Fibroblast of the aortic adventitia (primary cell): ENCODE data around the genes COL27A1, TEX53, TNC and ASTN2.

GRCh38 chr9:113614722-113615444, 151.4 kb downstream of the RGS3 start:
- CAGE, long polyA plus RNA, result no peak

DNA sequence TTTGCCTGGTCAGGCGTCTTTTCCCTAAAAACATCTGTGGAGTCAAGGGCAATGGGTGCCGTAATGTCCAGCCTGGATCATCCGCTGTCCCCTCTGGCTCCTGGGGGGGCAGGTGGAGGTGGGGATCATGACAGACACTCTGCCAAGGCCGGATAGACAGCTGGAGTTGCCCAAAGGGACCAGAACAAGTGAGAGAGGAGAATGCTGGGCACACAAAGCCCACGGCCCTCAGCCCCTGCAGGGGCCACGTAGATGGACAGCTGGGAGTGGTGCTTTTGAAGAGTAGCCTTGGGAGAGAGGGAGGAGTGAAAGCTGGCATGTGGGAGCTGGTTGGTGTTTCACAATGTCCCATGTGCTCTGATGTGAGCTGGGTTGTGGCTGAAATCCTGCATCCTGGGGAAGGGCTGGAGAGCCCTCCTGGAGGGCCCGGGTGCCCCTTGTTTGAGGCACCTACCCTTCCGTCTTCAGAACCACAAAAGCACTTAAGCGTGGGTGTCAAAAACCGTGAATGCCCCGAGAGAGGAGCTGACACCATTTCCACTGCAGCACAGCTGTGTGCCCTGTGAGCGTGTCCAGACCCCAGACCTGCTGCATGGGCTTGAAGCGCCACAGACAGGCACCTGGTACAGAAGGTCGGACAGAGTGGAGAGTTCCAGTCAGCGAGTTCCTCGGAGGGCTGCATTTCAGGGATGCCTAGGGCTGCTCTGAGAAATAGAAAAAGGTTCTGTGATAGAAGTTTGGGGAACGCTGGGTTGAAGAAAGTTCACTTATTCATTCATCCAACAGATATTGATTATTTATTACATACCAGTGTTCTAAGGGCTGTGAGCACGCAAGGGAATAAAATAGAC, 199.0 kb upstream of the ZNF618 start:
- CAGE, long polyA plus RNA, result no peak

- CAGE, long polyA plus RNA, result no peak
Observed at GRCh38 chr9:113878994-113879843, 3.1 kb downstream of the ZNF618 start.

GRCh38 chr9:114155277-114155854, at the start of gene COL27A1:
Gene COL27A1 (plus strand): TSS chr9:114155537.
- CAGE, long polyA plus RNA, result no peak

DNA sequence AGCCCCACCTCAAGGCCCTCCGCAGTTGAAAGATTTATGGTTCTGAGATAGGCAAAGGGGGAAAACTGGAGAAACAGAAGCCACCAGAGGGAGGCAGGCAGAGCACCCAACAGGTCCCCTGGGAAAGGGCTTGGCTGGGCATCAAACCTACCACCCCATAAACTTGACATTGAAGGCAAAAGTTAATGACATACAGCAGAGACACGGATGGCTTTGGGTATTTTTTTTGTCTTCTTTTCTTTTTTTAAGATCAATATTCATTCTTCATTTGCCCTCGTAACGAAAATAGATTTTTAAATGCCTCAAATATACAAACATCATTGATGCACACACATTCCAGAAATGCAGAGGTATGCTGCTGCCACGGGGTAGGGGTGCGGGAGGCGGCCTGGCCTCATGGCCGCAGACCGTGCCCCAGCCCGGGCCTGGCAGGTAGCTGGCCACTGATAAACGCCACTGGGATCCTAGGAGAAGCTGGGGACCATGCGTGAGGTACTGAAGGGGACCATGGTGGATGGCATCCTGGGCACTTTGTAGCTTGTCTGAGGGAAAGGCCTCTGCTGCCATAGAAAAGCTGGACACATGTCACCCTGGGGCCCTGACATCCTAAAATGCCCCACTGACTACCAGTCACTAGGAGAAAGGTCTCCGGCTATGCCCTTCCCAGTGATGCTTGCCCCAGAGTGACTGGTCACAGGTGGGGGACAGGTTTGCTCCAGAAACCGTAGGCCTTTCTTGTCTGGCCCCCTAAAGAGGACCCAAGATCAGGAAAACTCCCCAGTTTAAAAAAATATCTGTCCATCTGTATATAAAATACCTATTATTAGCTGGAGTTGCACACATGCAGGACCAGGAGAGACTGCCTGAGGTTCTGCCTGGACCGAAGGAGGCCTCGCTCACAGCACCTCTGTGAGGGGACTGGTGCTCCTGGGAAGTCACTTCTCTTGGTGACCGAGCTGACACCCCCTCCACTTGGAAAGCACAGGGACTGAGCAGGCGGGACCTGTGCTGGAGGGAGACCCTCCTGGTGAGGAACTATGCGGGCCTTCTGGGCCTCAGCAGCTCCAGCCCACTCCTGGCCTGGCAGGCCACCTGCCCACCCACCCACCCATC, 6.6 kb downstream of the ORM2 start:
- CAGE, long polyA plus RNA, result no peak

DNA sequence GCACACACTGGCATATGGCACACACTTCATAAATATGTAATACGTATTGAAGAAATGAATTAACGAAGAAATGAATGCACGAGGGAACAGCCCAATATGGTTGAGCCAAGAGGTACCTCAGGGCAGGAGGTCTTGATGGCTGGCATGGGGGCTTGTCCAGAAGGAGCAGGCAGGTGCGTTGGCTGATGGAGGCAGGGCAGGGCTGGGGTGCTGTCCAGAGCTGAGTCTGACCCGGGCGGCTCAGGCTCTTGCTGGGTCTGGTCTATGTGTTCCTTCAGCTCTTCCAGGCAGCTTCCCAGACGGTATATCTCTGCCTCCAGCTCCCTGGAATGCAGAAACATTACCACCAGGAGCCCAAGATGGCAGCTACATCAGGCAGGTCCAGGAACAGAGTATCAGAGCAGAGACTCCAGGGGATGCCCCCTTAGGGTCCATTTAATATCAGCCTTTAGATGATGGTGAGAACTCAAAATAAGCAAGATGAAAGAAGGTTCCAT, 26.1 kb downstream of the AKNA start:
- CAGE, long polyA plus RNA, result no peak

GRCh38 chr9:114366162-114366585, 21.6 kb downstream of the AKNA start:
- CAGE, long polyA plus RNA, result no peak

DNA sequence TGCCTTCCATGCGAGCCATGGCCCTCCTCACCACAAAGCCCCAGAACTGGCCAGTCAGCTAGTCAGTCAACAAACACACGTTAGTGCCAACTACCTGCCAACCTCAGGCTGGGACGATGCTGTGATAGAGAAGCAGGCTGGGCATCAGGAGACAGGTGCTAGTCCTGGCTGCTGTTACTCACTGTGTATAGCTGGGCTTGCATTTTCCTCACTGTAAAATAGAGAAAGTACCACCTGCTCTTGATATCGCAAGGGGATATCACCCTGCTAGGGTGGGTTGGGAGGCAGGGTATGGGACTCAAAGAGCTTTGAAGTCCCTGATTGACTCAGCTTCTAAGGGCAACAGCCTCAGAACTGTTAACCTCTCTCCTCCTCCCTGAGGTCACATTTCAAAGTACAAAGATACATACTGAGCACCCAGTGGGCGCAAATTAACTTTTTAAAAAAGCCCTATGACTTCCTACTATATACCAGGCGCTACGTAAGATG, 2.0 kb downstream of the AKNA start:
- CAGE, long polyA plus RNA, result no peak

DNA sequence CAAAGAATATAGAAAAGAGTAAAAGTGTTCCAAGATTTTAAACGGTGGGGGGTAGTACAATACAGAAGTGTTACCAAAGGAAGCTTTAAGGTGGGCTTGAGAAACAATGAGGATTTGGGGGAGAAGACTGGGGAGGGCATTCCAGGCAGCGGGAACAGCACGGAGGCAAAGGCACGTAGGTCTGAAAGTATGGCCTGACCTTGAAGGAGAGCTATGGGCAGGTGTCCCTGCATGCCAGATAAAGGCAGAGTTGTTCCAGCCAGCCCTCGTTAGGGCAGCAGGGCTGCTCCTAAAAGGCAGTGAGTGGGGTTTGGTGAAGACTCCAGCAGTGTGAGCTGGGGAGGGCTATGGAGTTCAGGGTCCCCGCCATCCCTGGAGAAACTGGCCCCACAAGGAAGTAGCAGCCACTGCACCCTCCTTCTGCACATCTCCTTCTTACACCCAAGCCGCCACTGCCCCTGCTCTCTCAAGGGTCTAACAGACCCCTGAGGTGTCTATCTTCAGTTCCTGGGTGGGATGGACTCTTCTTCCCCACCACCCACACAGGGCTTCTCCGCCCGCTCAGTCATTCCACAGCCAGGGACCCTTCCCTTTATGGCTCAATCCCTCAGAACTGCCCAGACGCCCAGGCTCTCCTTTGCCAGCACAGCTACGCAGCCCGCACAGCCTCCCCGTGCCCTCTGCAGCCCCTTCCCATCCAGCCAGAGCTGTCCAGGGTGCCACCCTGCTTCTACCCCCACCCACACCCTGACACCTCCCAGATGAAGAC, 1.4 kb downstream of the AKNA start:
- CAGE, long polyA plus RNA, result no peak

- CAGE, long polyA plus RNA, result no peak
Observed at GRCh38 chr9:114390019-114390295, 2.2 kb upstream of the AKNA start.

- CAGE, long polyA plus RNA, result no peak
Observed at GRCh38 chr9:114591275-114591837, 3.8 kb downstream of the ATP6V1G1 start.

DNA sequence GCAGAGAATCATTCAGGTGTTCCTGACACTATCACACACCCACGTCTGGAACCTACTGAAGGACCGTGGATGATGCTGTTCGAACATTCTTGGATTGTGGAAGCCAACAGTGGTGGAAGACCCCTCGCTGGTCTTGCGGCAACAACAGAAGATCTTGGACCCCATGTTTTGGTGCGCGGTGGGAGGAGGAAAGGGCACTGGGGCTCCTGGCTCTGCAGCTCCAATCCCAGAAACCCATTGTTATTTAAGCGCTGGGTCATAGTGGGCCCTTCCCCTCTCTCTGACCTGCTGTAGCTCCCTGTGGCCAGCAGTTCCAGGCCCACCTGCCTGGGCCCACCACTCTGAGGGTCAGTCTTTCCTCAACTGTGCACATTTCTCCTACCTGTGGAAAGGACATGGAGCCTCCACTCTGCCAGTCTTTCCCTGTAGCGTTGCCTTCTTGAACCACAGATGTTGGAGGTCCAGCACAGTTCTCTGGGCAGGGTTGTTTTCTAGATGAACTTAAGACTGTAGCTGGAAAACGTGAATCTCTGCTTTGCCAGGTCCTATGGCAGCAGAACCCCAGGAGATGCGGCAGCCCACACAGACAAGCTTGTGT, at the start of gene TEX53:
Gene TEX53 (minus strand): TSS at position 196 of the 598 bp plus-strand sequence.
- CAGE, long polyA plus RNA, result no peak

DNA sequence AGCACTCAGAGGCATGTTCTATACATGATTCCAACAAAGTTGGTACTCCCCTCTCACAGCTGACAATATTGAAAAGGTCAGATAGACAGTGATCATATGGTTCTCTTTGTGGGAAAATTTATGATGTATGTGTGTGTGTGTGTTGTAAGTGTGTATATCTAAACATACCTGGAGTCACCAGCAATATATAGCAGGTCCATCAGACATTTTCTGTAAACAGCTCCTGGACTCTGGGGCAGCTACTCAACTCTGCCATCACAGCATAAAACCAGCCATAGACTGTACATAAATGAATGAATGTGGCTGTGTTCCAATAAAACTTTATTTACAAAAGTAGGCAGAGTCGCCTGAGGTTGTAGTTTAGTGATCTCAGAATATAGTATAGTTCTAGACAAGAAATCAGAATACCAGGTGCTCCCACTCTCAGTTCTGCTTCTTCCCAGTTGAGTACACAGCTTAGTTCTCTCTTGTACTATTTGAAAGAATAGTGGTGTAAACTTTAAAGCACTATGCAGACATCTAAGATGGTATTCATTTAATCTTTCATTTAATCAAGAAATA, 37.3 kb downstream of the TNFSF8 start:
- CAGE, long polyA plus RNA, result no peak

GRCh38 chr9:114898534-114899212, 31.7 kb downstream of the TNFSF8 start:
- CAGE, long polyA plus RNA, result no peak

- CAGE, long polyA plus RNA, result no peak
Observed at GRCh38 chr9:114927970-114928472, 2.4 kb downstream of the TNFSF8 start.

DNA sequence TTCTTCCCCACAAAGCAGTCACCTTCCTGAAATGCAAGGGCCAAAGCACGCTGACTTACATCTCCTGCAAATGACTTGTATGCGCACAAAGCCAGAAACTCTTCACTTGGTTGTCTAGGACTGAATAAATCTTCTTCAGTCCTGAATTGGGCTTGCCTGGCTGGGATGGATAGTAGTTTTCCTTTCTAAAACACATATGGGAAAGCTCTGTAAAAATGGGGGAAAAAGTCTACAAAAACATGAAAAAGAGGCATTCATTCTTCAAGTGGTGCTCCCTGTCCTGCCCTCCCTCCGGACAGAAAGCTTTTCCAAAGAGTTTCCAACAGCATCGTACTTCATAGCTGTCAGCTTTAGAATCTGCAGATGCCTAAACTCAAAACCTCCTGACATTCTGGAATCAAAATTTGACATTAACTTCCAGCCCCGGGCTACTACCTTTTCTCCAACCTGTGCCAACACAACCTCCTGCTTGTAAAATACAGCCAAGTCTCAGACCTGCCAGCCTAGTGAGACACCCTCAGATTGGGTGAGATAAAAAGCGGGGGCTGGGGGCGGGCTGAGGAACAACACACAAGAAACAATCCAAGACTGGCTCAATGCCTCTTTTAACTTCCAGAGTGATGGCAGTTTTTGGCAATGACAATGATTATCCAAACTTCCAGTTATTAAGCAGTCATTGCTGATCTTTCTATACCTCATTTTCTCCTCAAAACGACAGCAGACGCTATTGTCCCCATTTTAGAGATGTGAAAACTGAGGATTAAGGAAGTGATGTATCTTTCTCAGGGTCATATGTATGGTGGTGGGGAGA, 1.4 kb downstream of the TNC start:
- CAGE, long polyA plus RNA, result no peak

DNA sequence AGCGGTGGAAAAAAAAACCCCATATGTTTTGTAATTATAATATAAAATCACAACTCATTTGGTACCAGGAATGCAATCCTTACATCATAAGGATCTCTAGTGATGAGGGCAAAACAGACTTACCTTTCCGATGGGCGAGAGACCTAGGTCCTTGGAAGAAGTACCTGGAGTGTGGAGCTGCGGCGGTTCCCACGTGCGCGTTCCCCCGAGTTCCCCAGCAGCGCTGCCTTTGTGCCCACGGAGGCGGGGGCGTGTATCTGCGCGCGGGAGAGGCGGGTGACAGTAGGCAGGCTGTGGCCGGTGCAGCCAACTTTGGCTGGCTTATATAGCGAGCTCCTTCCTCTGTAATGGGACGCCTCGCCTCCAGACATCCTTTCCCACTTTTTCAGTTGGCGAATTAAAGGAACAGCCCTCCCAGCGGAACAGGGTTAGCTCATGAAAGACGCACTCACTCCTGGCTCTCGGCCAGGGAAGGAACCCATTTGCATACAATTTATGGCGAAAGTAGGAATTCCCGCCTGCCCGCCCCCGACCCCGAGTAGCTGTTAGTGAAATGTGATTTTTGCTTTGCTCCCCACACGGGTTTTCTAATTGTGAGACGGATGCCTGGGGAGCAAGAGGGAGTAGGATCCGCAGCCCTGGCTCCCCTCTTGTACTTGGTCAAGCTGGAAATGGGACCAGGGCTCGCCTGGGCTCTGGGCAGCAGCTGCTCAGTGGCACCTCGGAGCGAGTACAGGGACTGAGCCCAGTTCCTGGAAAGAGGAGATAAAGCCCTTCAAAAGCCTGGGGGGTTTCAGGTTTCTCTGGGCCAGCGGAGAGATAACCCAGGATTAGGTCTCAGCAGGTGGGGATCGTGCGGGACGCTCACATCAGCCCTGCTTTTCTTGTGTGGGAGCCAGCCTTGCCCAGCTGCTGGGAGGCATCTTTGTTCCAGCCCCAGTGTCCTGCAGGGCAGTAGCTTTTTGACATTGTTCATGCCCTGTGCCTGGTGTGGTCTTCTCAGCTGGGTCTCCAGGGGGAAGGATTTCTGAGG, at the start of gene TNC:
Gene TNC (minus strand): TSS at position 299 of the 1,033 bp plus-strand sequence.
- CAGE, long polyA plus RNA, result no peak

GRCh38 chr9:115262355-115262802, 144.4 kb upstream of the TNC start:
- CAGE, long polyA plus RNA, result no peak

DNA sequence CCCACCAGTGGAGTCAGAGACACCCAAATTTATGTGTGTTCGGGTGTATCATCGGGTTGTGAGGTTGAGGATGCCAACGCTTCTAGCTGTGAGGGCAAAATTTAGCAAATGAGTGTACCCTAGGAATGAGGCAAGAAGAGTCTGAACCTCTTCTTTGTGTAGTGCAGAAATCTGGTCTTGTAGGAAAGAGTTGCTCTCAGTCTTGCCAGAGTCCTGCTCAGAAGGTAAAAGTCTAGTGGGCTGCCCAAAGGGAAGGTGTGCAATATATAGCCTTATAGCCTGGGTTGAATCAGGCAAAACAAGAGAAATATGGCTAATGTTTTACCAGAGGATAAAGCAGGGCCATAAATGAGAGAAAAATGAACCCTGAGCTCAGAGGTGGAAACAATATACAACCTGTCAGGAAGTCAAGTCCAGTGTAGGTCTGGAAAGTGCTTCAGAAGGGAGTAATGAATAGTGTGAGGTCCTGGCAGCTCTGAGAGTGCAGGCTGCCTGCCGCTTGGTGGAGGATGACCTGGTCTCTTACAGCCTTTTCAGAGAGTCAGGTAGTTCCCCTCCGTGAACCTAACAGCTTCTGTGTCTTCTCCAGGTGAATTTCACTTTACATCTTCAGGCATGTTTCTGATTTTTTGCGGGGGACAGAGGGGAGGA, 177.7 kb upstream of the TNC start:
- CAGE, long polyA plus RNA, result no peak

DNA sequence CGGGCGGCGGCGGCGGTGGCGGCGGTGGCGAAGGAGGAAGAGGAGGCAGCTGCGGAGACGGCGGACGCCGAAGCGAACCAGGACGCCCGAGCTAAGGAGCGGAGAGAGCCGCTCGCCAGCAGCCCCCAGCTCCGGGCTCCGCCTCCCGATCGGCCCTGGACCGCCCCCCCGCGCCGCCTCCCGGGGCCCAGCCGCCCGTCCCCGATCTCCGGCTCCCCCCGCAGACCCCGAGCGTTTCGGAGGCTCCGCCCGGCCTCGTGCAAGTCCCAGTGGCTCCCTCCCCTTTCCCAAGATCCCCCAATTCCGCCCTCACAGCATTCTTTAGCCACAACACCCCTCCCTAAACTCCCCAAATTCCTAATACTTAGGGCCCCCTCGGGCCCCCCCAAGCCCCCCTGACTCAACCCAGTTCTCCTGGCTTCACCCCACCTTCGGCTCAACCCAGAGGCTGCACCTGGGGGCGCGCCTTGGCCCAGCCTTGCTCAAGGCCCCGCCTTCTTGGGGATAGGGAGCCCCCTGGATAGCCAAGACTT, at the start of gene ASTN2:
Gene ASTN2 (minus strand): TSS at position 97 of the 533 bp plus-strand sequence.
- CAGE, long polyA plus RNA, result no peak